ENCODE measurements around a stretch of chr9.

- PRO-cap, result no peak
These were observed 48.3 kb downstream of the PRRT1B start for GRCh38 chr9:131593484-131594095.

GRCh38 chr9:131605682-131606649 lies 60.6 kb downstream of the PRRT1B start:
- PRO-cap, result no peak

DNA sequence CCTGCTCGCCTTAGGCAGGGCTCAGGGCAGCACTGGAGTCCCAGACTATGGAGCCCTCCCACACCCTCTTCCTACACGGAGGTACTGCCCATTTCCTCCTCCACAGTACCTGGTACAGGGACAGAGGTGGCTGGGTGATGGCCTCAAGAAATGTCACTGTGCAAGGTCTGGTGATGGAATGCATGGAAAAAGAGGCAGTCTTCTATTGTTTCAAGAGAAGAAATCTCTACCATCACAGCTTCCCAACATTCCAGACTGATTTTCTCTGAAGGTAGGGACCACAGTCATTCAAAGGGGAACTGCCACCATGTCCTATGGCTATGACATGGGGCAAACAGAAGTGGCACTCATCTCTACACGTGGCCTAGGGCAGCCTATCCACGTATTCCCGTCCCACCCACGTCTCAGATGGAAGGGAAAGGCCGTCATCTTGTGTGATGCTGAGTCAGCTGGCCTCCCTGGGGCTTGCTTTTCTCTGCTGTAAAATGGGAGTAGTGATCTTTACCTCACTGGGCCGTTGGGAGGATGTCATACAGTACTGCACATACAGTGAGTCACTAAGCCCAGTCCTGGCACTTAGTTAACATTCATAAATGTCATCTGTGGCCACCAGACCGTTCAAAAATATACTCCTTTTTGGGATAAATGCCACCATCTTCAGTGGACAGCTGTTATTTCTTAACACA lies 72.4 kb downstream of the RAPGEF1 start:
- PRO-cap, result no peak

- PRO-cap, result no peak
These were observed 66.3 kb downstream of the RAPGEF1 start for GRCh38 chr9:131673373-131674169.

- PRO-cap, result no peak
These were observed 61.3 kb downstream of the RAPGEF1 start for GRCh38 chr9:131678456-131679029.

- PRO-cap, result unidirectional peak, minus-strand start at chr9:131709742; unidirectional peak, minus-strand start at chr9:131709881
These were observed 30.1 kb downstream of the RAPGEF1 start for GRCh38 chr9:131709383-131710473.

GRCh38 chr9:131824279-131824478 lies 84.3 kb upstream of the RAPGEF1 start:
- PRO-cap, result no peak

- PRO-cap, result no peak
These were observed 34.1 kb upstream of the NTNG2 start for GRCh38 chr9:132127696-132128166.

DNA sequence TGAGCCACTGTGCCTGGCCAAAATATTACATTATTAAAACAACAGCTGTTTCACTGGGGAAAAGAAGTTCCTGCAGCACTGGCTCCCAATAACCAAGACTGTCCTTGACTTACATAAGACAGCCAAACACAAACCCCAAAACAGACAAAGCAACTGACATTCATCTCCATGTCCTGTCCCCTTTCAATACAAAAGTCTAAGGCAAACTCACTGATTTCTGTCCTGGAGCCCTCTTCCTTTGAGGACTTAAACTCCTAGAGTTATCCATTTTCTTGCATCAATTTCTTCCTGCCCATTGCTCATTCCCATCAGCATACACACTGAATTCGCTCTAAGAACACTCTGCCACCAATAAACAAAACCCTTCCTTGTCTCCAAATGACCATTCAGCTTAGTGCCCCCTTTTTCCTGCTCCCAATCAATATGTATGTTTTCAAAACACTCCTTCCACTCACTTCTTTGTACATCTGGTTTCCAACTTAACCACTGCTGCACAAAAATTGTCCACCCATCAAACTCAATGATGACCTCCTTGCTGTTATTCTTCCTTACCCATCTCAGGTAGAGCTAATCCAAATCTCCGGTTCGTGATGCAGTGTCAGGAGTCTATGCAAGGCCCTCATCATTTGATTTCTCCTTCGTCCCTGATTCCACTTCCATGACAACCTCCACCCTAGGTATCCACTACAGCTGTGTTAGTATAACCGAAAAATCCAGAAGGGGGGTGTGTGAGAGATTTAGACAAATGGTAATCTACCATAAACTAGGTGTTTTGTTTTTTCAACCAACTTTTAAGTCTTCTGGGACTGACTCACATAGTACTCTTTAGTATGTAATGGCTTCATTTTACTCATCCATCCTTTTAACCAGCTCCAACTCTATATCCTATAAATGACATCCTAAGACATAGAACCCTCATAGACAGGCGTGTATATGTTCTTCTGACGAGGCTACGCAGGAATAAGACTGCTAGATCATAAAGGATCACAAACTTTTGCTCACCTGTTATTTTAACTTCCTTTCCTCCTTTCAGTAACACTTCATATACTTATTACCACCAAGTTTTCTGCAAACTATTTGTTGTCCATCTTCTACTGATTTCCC lies 39.2 kb downstream of the SETX start:
- PRO-cap, result no peak

DNA sequence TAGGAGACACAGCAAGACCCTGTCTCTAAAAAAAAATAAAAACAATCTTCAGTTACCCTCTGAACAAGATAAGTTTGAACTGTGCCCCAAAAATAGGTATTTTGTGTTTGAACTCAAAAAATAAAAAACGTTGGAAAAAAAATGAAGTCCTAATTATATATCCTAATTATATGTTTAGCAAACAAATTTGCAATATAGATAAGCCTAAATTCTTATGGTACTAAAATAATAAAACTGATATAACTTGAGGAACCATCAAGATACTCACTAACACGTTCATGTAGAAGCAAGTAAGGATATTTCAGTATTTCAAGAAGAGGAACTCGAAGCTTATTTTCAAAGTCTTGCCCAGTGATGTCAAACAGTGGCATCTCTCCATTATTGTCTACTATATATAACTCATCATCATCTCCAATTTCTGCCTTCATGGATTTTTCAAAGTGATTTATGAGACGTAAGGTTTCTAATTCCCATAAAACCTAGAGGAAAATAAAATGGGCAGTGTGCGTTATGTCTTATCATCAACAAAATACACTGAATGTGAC lies 8.7 kb downstream of the SETX start:
- PRO-cap, result no peak

- PRO-cap, result no peak
These were observed 30.4 kb downstream of the DDX31 start for GRCh38 chr9:132639206-132639948.

DNA sequence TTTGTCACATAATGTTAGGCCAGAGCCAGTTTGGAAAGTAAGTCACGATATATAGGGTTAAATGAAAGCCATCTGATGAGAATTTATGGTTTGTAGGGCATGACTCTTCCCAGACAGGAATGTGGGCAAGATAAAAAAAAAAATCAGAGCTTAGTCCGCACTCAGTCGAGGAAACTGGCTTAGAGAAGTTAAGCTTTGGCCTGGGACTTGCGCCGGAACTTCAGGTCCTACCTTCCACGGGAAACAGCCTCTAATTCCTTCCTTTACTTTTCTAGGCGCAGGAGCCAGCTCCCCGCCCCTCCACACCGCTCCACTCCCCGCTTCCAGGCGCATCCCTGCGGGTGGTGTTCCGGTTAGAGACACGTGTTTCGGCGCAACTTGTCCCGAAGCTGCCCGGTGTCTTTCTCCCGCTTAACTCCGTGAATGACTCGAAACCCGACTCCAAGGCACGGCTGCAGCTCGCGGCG lies 411 bp downstream of the DDX31 start:
- PRO-cap, result no peak

DNA sequence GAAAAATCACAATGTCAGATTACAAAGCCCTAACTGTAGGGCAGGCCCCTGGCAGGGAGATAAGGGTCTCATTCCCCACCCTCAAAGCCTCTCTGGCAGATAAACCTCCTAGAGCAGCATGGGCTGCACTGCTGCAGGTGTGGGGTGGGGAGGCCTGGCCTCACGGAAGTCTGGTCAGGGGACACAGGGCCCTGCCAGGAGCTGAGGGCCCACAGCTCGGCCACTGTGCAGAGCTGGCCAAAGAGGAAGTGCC lies 25.8 kb downstream of the GFI1B start:
- PRO-cap, result no peak

DNA sequence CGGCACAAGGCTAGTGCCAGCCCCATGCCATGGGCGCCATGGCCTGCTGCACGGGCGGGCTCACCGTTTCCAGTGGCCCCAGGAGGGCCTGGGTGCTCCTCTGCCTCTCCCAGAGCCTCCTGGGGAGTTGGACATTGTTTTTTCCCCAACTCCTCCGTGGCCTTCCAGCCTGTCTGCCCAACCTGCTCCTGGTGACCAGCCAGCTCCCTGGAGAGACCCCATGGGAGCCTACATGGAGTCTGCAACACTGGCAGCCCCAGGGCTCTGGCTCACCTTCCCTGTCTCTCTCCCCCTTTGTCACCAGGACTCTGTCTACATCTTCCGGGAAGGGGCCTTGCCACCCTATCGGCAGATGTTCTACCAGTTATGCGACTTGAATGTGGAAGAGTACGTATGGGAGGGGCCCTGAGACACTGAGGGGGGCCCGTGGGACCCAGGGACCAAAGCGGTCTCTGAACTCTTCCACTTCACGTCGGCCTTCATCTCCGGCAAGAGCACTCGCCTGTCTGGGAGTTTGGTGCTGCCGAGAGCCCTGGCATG lies 6.0 kb upstream of the CEL start:
- PRO-cap, result no peak

DNA sequence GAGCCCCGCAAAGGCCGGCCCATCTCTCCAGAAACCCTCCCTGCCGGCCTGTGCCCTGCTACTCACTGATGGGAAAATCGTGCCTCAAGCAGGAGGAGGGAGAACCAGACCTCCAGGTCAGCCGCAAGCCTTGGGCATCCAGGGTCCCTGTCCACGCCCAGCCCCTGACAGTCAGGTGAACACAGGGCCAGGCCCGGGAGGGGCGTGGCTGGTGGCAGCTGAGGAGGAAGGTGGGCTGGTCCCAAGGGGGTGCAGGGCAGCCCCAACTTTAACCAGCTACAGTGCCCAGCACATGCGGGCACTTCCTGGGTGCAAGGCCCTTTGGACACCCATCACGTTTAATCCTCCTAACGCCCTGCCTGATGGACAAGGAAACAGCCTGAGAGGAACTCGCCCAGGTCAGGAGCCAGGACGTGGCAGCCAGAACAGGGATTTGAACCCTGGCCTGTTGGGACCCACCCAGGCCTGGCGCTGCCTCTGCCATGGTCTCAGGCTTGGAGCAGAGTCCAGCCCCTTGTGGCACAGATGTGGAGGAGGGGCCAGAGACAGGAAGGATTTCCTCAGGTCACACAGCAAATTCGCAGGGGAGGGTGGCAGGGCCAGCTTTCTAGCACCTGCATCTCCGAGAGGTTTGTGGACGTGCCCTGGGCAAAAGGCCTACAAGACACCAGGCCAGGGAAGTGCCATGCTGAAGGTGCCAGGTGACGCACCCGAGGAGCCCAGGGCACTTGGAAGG lies 4.5 kb downstream of the RALGDS start:
- PRO-cap, result no peak

DNA sequence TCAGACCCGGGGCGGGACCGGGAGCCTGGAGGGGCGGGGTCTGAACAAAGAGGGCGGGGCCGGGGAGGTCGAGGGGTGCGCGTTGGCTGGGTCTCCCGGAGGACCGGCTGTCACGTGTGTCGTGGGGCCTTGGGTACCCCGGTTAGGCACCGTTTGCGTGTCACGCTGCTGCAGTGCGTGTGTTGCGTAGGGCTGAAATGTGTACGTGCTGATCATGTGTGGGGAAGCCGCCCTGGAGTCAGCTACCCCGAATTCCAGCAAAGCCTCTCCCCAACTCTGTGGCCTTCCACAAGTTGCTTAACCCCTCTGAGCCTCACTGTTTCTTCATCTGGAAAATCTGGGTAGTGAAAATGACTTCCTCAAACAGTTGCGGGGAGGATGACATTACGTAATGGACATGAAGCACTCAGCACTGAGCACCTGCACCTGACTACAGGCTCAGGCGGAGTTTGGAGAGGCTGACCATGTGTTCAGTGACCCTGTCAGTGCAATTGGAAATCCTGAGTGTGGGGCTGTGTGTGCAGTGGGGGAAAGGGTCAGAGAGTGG lies 414 bp upstream of the RALGDS start:
- PRO-cap, result bidirectional peak, plus-strand start at position 47 of the sequence, minus-strand start outside the sequence

DNA sequence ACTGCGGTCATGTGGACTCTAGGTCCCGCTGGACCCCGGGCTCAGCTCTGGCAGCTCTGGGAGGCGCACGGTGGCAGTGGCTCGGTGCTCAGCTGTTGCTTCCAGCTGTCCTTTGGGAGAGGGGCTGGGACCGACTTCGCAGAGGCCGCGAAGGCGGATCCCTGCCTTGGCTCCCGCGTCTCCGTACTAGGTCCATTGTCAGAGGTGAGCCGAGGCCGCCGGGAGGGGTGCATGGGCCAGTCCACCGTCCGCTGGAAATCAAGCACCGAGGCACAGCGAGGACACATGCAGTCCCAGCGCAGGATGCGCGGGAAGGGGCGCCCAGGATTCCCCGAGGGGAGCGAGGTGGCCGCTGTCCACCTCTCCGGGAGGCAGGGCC lies 826 bp downstream of the GBGT1 start:
- PRO-cap, result no peak

DNA sequence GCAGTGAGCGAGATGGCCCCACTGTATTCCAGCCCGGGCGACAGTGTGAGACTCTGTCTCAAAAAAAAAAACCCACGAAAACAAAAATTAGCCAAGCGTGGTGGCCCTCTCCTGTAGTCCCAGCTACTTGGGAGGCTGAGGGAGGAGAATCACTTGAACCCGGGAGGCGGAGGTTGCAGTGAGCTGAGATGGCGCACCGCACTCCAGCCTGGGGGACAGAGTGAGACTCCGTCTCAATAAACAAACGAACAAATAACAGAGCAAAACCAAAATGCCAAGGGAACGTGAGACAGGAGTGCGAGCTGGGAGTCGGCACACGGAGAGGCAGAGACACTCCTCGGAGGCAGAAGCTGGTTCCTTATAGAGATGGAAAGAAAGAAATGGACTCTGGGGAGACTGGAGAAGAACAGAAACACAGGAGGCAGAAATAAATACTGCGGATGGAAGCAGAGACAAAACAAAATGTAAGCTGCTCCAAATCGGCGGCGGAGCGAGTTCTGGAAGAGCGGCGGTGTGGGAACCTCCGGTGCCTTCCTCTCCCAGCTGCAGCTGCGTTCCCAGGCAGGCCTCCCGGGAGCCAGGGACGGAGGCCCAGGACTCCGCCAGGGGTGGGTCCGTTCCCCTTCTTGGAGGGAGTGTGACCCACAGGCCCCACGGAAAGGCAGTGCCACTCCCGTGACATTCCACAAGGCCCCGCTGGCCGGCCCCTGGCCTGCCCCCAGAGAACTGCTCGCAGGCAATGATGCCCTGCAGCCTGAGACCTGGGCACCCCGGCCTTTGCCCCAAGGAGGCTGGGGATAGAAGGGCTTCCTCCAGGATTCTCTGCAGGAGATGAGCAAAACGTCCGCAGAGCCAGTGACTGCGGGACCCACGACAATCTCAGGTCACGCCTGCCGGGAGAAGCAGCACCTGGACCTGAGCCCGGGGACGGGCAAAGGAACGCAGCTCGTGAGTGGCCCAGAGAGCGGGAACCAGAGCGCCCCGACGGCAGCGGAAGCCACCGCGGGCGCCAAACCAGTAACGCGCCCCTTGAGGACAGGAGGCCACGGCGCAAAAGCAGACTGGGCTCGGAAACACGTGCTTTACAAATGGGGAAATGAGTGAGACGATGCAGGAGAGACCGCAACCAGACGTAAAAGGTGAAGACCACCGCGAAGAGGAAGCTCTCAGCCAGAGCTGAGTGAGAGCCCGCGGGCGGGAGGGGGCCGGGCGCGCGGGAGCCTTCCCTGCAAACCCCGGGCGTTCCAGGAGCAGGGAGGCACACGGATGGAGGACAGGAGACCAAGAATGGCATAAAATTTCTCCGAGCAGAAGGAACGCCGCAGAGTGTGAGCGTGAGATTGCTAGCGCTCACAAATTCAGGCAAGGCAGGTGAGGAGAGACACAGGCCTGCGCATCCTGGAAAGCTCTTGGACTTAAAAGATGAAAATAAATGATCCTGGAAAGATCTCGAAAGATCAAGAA lies 9.4 kb downstream of the OBP2B start:
- PRO-cap, result unidirectional peak, minus-strand start at position 950 of the sequence

DNA sequence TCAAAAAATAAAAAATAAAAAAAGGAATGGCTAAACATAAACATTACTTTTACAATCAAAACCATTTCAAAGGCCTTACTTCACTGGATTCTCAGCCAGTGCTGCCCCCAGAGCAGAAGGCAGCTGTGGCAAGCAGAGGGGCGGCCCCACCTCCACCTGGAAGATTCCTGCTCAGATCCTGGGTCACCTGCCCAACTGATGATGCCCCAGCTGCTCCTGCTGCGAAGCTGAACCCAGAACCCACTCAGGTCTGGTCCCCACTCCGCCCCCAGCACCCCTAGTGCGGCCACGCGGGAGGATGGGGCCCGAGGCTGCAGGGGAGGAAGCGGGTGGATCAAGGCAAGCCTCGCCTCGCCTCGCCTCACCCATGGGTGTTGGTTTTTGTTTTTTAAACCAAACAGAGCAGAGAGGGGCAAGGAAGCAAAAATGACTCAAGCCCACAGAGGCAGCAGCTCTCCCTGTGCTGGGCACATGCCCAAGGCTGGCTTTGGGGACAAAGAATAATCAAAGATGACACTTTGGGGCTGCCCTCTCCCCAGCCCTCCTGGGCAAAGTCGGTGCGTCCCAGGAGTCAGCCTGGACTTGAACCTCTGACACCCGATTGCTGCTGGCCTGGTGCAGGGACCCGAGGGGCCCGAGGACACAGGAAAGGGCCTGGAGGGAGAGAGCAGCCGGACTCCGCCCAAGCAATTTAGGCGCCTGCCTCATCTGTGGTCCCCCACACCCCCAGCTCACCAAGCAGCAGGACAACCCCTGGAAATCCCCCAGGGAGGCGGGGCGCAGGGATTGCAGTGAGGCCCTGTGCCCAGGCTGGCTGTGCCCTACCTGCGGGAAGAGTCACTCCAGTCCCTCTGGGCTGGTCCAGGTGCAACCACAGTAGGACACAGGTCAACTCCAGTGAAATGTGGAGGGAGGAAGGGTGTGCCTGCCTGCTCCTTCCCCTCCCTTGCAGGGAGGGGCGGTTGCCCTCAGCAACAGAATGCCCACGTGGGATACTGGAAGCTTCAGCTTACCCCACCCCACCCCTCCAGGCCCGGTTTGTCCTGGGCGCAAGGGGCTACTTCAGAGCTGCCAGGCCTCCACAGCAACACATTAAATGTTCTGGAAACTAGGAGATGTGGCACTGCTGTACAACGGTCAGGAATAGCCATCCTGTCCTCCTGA lies 43.0 kb upstream of the OBP2B start:
- PRO-cap, result bidirectional peak, plus-strand start at position 1,065 of the sequence, minus-strand start at position 710 of the sequence

DNA sequence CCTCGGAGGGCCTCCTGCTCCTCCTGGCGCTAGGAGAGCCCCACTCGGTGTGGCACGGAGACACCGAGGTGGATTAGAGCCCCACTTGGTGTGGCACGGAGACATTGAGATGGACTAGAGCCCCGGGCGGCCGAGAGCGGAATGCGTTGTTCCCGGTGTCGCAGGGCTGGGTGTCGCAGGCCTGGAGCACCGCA lies 200 bp downstream of the RPL7A start:
- PRO-cap, result no peak

Data from sciatic nerve (tissue), 1 donor.